Bronchus (tissue), 1 donor: Measurements from ENCODE around the gene BRINP3.

DNA sequence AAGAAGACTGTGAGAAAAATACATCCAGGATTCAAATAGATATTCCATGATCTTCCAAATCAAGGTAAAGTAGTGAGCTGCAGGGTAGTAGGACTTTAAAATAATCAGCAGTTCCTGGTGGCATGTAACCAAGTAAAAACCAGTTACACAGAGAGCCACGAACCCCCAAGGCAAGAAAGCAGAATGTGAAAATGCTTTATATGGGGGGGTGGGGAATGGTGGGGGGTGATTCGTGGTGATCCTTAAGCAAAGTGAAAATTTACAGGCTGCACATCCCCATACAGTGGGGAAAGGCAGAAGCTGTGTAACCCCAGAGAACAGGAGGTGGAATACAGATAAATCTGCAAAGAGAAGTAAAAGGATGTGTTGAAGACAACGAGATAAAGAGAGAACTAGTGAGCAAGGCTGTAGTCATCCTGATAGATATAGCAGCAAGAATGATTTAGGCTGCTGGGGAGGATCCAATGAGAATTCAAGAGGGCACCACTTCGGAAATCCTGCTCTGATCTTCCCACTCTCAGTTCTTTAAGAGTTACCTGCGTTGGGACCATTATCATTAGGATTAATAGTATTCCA is at the start of gene BRINP3:
Gene BRINP3, minus strand, starts transcription at position 397 of the 576 bp plus-strand sequence.
- PRO-cap = no peak

GRCh38 chr1:190564423-190564712 is 86.7 kb upstream of the BRINP3 start:
- PRO-cap = no peak

DNA sequence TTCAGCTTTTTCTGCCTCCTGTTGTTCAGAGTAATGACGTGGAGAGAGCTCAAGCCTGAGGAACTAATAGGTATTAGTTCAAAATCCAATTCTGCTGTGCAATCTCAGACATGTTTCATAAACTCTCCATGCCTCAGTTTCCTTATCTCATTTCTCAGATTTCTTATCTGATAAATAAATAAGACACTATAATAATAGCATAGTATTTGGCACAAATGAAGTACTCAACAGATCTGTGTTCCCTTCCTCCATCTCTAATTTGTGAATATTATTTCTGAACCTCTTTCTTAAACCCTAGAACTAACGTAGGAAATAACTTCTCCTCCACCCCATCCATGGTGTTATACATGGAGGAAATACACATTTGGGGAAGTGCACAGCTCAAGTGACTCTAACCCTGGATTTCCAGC is 63.4 kb upstream of the RGS1 start:
- PRO-cap = no peak

- PRO-cap = no peak
Measured at GRCh38 chr1:192512568-192512868, 63.1 kb upstream of the RGS1 start.

DNA sequence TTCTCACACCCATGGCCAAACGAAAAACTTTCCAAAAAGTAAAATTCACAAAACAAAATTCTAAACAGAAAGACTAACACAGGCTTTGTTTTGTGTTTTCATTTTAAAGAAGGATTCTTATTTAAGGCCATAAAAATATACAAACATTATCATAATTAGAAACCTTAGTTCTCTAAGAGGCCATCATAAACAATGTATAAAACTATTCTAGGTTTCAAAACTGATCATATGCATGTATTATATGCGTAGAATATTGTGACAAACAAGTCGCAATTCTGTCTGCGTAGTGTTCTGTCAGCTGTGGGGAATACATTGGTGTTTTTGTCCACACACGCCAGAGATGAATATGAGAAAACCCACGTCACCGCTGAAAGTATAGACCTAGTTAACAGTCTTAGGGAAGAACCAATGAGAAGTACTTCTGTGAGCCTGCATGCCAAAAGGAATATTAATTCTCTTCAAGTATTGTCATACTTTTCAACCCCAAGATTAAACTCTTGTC is 55.5 kb upstream of the RGS1 start:
- PRO-cap = no peak

- PRO-cap = no peak
Measured at GRCh38 chr1:192544727-192545473, 30.7 kb upstream of the RGS1 start.

- PRO-cap = no peak
Measured at GRCh38 chr1:192827163-192827675, 18.4 kb downstream of the RGS2 start.

- PRO-cap = no peak
Measured at GRCh38 chr1:192907248-192908410, 98.8 kb downstream of the RGS2 start.

DNA sequence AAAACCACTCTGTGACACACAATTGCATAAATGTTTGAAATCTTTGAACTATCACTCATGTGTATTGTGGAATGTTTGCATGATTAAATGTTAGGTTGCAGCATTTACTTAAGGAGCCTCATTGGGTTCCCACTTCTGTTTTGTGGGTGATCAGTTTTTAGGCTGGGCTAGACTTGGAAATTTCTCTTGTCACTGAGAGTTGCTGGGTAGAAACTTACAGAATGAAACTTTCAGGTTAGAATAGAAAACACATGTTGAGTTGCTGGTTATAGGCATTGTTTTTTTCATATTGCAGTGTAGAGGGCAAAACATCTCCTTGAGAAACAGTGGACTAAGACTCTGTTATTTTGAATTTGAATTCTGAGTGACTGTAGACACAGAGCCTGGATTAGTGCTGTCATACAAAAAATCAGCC is 270.6 kb upstream of the B3GALT2 start:
- PRO-cap = no peak

DNA sequence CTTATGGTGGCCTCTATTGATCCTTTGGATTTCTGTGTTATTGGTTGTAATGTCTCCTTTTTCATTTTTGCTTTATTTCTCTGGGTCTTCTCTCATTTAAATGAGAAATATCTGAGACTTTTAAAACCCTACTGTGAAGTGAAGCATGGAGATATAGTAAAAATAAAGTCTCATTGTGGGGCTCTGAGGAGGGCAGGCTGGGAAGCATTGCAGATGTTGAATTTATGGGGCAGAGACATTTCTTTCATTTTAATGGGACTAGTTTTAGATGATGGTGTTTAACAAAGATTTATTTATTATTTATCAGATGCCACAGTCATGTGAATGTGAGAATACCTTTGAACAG is 1361.4 kb upstream of the B3GALT2 start:
- PRO-cap = no peak

- PRO-cap = no peak
Measured at GRCh38 chr1:196152160-196152420, 456.1 kb downstream of the KCNT2 start.

DNA sequence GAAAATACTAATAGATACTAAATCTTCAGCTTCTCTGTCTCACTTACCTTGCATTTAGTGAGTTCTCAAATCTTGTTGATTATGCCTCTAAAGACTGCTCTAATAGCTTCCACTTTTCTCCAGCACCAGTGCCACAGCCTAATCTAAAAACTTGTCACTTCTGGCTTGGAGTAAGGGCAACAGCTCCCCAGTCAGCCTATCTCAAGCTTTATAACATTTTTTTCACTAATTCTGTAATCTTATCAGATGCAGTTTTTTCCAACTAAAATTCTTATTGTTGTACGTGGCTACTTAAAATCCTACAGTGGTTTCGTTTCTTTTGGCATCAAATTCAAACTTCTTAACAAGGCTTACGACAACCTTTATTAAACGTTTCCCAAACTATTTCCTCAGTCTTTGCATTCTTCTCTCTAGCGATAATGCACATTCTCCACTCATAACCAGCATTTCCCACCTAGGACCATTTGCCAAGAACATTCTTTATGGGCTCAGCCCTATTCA is 204.1 kb downstream of the KCNT2 start:
- PRO-cap = no peak

GRCh38 chr1:196438344-196438838 is 169.8 kb downstream of the KCNT2 start:
- PRO-cap = no peak

GRCh38 chr1:196584518-196585283 is 23.5 kb downstream of the KCNT2 start:
- PRO-cap = no peak

DNA sequence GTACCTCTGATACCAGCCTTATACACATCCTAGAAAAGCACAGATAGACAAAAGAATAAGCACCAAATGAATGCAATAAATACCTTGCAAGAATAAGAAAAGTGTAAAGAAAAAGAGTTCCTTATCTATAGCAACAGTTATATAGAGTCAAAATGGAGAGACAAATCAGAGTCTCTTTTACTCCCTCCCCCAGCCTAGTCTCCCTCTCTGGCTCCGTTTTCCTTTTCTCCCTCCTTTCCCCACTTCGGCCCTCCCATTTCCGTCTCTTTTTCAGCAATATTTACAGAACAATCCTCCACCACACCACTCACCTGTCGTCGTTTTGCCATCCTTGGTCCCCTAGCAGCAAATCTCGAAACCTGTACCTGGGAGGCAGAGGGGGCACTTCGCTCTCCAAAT is 337 bp downstream of the KCNT2 start:
- PRO-cap = no peak

DNA sequence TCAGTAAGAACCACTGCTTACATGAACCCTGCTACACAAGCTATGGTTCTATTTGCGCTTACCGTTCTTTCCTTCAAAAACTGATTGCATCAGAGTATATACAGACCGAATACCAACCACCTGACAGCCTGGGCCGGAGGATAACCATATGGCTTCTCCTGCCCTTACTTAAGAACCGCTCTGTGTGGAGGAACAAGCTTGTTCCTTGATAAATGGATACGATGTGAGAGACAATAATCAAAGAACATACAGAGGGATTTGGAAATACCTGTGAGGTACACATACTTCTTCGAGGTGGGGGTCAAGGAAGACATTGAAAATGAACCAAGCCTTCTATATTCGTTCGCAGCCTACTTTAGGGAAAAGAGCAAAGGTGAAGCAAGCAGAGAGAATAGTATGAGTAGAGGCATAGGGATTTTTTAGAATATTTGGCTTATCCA is 1.2 kb upstream of the KCNT2 start:
- PRO-cap = no peak

- PRO-cap = no peak
Measured at GRCh38 chr1:196650029-196650455, 1.8 kb upstream of the CFH start.

- PRO-cap = no peak
Measured at GRCh38 chr1:196675121-196676113, 23.6 kb downstream of the CFH start.

DNA sequence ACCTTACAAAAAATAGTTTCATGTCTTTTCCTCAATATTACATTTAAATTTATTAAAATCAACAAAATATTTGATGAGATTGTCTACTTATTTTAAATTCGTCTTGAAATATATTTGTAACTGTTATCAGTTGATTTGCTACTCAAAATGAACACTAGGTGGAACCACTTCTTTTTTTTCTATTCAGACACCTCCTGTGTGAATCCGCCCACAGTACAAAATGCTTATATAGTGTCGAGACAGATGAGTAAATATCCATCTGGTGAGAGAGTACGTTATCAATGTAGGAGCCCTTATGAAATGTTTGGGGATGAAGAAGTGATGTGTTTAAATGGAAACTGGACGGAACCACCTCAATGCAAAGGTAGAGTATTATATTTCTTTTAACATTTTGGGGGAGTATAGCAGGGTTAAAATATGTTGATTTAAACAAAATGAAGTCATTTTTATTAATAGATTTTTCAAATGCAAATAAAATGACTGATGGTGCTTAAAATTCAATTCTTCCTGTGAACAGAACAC is 31.3 kb upstream of the CFHR3 start:
- PRO-cap = no peak

GRCh38 chr1:196786412-196787055 is 11.9 kb downstream of the CFHR3 start:
- PRO-cap = unidirectional peak, plus-strand start at chr1:196786537